Rectum (tissue), 1 donor: ENCODE results near the genes ZFPL1 and CAPN1.

- PRO-cap = bidirectional peak, plus-strand start at chr11:65084244, minus-strand start at chr11:65084059; unidirectional peak, plus-strand start at chr11:65084426
Observed at GRCh38 chr11:65083717-65084868, at the start of gene ZFPL1. Gene ZFPL1, plus strand, starts transcription at chr11:65084222.

- PRO-cap = unidirectional peak, minus-strand start at chr11:65088628
Observed at GRCh38 chr11:65088436-65088763, 510 bp downstream of the TMEM262 start.

DNA sequence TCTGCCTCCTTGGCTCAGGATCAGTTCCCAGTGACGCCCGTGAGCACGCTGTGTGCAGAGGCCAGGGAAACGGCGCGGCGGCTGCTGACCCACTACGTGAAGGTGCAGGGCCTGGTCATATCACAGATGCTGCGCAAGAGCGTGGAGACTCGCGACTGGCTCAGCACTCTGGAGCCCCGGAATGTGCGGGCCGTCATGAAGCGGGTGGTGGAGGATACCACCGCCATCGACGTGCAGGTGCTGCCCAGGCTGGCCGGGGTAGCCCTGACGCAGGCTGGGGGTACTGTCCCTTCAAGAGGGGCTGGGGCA lies 2.0 kb upstream of the TM7SF2 start:
- PRO-cap = no peak

- PRO-cap = no peak
Observed at GRCh38 chr11:65110111-65110975, 1.3 kb upstream of the TM7SF2 start.

GRCh38 chr11:65115650-65116056 lies 1.8 kb downstream of the ZNHIT2 start:
- PRO-cap = no peak

GRCh38 chr11:65133165-65133683 lies 1.1 kb downstream of the SYVN1 start:
- PRO-cap = bidirectional peak, plus-strand start at chr11:65133474, minus-strand start at chr11:65133347

GRCh38 chr11:65136535-65137084 lies 2.3 kb upstream of the SYVN1 start:
- PRO-cap = bidirectional peak, plus-strand start at chr11:65136760, minus-strand start at chr11:65136628; bidirectional peak, plus-strand start at chr11:65136866, minus-strand start at chr11:65136852

- PRO-cap = bidirectional peak, plus-strand start at chr11:65181413, minus-strand start at chr11:65181581; bidirectional peak, plus-strand start at chr11:65181824, minus-strand start at chr11:65181819
Observed at GRCh38 chr11:65181480-65182043, at the start of gene CAPN1. Gene CAPN1, plus strand, starts transcription at chr11:65181928.

DNA sequence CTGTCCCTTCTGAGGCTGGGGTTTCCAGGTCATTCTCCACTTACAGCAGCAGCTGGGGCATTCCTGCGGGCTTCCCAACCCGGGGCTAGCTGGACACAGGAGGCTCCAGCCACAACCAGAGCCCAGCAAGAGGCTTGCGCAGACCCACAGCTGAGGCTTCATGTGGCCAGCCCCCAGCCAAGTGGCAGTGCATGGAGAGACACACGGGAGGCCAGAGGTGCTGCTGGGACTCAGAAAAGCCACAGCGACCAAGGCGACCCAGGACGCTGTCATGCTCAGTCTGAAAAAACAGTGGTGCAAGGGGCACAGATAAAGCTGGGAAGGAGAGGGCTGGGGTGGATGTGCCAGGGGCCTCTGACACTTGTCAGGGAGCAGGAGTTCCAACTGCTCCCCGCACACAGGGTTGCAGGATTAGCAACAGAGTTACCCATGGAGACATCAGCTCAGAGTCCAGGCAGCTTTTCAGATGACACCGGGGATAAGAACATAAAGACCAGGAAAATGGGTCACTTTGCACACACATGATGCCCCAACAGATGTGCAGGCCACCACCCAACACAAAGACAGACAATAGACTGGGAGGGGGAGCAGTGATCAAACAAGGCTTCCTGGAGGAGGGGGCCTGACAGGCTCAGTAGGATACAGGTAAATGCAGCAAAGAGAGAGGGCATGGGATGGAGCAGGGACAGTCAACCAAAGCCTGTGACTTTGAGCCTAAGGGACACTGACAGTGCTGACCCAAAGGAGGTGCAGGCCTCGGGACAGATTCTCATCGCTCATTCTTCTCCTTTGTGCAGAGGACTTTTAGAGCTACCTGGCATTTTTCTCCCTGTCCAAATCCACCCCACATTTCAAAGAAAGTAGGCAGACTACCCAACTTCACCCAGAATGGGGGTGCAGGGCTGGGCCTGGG lies 29.3 kb downstream of the FRMD8 start:
- PRO-cap = no peak

DNA sequence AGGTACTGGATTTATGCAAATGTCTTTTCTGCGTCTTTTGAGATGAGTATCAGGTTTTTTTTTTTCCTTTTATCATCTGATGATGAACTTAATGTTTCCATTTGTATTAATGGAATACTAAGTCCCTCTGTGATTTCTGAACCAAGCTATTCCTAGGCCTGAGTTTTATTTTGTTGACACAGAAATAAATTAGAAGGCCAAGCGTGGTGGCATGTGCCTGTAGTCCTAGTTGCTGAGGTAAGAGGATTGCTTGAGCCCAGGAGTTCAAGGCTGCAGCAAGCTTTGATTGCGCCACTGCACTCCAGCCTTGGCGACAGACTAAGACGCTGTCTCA lies 53.7 kb downstream of the FRMD8 start:
- PRO-cap = no peak

DNA sequence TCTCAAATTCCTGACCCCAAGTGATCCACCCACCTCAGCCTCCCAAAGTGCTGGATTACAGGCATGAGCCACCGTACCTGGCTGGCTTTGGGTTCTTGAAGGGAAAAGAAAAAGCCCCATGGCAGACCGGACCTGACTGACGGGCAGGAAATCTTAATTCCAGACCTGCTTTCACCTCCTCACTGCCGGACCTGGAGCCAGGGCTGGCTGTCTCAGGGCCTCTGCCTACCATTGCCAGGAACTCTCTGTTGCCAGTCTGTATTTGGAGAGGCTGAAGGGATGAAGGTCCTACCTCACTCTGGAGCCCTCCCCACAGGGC lies 53.7 kb upstream of the SCYL1 start:
- PRO-cap = bidirectional peak, plus-strand start outside the sequence, minus-strand start at position 193 of the sequence

- PRO-cap = no peak
Observed at GRCh38 chr11:65490501-65490717, 34.5 kb upstream of the SCYL1 start.

DNA sequence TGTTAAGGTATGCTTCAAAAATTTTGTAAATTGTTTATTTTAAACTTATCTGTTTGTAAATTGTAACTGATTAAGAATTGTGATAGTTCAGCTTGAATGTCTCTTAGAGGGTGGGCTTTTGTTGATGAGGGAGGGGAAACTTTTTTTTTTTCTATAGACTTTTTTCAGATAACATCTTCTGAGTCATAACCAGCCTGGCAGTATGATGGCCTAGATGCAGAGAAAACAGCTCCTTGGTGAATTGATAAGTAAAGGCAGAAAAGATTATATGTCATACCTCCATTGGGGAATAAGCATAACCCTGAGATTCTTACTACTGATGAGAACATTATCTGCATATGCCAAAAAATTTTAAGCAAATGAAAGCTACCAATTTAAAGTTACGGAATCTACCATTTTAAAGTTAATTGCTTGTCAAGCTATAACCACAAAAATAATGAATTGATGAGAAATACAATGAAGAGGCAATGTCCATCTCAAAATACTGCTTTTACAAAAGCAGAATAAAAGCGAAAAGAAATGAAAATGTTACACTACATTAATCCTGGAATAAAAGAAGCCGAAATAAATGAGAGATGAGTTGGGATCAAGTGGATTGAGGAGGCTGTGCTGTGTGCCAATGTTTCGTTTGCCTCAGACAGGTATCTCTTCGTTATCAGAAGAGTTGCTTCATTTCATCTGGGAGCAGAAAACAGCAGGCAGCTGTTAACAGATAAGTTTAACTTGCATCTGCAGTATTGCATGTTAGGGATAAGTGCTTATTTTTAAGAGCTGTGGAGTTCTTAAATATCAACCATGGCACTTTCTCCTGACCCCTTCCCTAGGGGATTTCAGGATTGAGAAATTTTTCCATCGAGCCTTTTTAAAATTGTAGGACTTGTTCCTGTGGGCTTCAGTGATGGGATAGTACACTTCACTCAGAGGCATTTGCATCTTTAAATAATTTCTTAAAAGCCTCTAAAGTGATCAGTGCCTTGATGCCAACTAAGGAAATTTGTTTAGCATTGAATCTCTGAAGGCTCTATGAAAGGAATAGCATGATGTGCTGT lies 22.1 kb upstream of the SCYL1 start:
- PRO-cap = unidirectional peak, plus-strand start at position 596 of the sequence; unidirectional peak, plus-strand start at position 886 of the sequence

GRCh38 chr11:65540107-65540902 lies 15.4 kb downstream of the SCYL1 start:
- PRO-cap = bidirectional peak, plus-strand start at chr11:65540294, minus-strand start at chr11:65540252; bidirectional peak, plus-strand start at chr11:65540345, minus-strand start at chr11:65540356; bidirectional peak, plus-strand start at chr11:65540833, minus-strand start at chr11:65540661

GRCh38 chr11:65544803-65545290 lies 13.3 kb downstream of the LTBP3 start:
- PRO-cap = no peak

- PRO-cap = bidirectional peak, plus-strand start at chr11:65575251, minus-strand start at chr11:65575060; bidirectional peak, plus-strand start at chr11:65576036, minus-strand start at chr11:65575868
Observed at GRCh38 chr11:65574917-65575972, 608 bp upstream of the EHBP1L1 start.

DNA sequence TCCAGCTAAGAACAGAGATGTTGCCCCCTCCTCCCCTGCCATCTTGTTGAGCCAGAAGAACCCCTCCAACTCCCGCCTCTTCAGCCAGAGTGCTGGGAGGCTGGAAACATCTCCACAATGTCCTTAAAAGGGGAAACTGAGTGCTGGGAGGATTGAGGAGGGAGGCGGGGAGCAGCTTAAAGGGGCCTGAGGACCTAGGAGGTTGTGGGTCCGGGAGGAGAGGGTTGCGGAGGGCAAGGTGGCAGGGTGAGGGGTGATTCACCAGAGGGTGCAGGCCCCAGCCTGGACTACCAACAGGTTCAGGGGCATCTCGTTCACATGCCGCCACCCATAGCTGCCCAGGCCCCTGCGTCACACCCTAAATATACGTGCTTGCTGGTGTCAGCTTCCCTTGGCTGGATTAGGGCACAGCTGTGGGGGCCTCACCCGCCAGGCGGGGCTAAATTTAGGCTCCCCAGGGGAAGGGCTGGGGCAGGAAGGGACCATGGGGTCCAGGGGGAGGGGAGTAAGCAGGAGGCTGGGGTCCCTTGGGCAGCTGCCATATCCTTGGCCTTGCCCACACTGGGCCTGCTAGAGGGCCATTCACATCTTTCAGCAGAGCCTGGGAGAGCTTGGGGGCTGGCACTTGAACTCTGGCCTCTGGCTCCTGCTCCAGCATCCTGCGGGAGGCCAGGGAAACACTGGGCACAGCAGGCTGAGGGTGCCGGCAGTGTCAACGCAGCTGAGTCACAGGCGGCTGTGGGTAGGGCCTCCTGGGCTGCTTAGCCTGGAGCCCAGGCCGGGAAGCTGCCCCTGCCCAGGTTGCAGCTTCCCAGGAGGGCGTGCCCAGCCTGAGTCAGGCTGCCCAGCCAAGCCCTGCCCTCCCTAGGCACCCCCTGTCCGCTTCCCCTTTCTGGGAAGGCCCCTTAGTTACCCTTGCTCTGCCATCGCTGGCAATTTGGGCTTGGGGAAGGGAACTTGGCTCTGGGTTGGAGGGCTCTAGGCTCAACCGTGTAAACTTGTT lies 1.3 kb downstream of the EHBP1L1 start:
- PRO-cap = bidirectional peak, plus-strand start at position 205 of the sequence, minus-strand start at position 91 of the sequence; bidirectional peak, plus-strand start at position 709 of the sequence, minus-strand start at position 682 of the sequence; bidirectional peak, plus-strand start outside the sequence, minus-strand start at position 813 of the sequence

- PRO-cap = bidirectional peak, plus-strand start at chr11:65592095, minus-strand start at chr11:65592018; unidirectional peak, plus-strand start at chr11:65592095; unidirectional peak, plus-strand start at chr11:65592155; unidirectional peak, plus-strand start at chr11:65592268; bidirectional peak, plus-strand start at chr11:65592512, minus-strand start at chr11:65592409
Observed at GRCh38 chr11:65591831-65592768, 3.5 kb downstream of the KCNK7 start.

DNA sequence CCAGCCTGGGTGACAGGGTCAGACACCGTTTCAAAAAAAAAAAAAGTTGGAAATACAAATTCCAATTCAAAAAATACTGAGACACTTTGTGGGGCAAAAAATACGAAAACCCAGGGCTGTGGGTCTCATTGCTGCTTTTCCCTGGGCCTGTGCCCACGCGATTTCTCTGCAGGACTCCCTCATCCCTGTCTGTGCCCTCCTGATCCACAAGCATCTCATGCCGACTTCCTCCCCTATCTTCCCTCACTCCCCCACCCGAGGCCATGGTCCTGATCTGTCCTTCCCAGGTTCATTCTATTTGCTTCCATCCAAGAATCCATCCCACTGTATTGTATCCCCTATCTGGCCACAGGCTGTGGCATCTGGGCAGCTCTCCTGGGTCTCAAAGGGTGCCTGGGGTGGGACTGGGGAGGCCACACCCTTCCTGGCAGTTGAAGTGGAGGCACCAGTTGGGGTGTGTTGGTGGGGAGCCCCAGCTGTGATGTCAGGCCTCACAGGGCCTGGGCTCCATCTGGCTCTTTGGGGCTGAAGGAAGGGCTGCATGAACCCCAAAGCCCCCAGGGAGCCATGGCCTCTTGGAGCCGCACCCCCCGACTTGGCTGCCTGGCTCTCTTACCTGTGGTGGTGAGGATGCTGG lies 644 bp downstream of the KCNK7 start:
- PRO-cap = bidirectional peak, plus-strand start at position 448 of the sequence, minus-strand start at position 219 of the sequence

GRCh38 chr11:65607646-65608657 lies 6.1 kb downstream of the MAP3K11 start:
- PRO-cap = no peak